M059J (cell line): ENCODE data around the genes CST9L and NINL.

DNA sequence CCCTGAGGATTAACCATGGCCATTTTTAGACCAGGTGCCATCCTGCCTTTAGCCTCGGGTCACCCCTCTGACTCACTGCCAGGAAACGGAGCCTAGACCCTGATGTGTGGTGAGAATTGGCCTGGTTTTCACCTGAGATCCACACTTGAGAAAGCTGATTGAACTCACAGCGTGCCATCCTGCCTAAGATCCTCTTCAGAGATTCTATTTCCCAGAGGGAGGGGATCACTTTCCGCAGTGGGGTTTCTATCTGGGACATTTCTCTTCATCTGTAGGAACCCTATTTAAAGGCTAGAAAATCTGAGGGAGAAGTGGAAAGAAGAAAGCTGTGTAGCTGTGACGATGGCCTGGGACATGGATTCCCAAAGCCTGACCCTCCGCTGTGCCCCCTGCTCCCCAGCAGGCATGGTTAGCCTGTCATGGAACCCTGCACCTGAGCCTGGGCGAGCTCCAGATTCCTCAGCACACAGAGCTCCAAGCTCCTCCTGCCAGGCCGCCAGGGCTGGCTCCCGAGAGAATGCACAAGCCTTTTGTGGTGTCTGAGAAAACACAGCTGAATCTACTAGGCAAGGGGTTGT, 64.0 kb upstream of the CD93 start:
- RAMPAGE, long total RNA: no peak

- RAMPAGE, long total RNA: no peak
Observed at GRCh38 chr20:23361379-23361710, 637 bp upstream of the GZF1 start.

- RAMPAGE, long total RNA: no peak
Observed at GRCh38 chr20:23370249-23370757, 8.3 kb downstream of the GZF1 start.

DNA sequence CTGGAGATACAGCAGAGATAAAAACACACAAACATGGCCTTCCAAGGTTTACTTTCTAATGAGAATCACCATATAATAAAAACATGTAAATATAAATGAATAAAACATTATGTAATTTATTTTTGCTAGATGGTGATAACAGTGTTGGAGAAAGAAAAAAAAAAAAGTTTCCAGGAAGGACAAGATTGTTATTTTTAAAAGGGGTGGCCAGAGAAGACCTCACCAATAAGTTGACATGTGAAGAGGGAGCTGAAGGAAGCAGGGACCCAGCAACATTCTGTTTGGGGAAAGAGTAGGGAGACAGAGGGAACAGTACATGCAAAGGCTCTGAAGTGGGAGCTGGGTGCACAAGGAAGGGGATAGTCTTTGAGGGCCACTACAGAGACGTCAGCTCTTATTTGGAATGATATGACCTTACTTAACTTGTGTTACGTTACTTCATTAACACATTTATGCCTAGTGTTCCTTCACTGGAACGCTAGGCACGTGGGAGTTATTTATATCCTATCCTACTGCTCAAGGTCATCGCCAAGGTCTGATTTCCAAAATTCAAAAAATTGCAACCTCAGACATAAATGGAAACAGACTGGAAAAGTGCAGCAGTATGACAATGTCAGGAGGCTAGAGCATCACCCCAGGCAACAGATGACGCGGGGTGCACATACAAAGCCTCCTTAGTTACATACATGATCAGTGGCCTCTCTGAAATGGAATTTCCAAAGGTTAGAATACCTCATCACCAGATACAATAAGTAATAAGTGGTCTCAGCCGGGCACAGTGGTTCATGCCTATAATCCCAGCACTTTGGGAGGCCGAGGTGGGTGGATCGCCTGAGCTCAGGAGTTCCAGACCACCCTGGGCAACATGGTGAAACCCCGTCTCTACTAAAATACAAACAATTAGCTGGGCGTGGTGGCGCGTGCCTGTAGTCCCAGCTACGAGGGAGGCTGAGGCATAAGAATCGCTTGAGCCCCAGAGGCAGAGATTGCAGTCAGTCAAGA, 20.2 kb downstream of the NAPB start:
- RAMPAGE, long total RNA: no peak

GRCh38 chr20:23568352-23568948, at the start of gene CST9L:
CST9L (minus strand) TSS chr20:23568484.
- RAMPAGE, long total RNA: no peak

DNA sequence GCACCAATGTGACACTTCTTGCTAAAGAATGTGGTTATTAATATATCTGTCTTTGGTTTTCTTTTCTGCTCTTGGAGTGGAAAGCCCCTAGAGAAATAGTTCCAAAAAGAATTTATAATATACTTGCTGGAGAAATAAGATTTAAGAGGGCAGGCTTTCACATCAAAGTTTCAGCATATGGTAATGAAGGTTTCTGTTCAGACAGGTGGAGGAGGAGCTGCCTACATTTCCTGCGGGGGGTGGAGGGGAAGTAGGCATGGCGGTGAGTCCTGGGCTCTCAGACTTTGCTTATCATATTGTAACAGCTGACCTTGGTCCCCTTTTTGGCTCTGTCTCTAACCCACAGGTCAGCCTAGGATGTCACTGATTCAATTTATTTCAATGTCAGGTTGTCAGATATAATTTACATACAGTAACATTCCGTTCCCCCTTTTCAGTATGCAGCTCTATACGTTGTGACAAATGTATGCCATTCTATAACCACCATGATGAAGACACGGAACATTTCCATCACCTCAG, 77.5 kb upstream of the GGTLC1 start:
- RAMPAGE, long total RNA: no peak

- RAMPAGE, long total RNA: no peak
Observed at GRCh38 chr20:24103358-24103761, 114.8 kb upstream of the GGTLC1 start.

DNA sequence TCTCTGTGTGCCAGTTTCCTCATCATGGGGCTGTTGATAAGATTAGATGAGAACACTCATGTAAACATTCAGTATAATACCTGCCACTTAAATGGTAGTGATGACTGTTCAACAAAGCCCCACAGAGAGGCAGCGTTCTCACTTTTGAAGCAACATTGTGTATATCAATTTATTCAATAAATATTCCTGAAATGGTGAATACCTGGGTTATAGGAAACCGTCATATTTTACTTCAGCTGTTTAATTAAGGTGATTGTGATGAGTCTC, 114.6 kb upstream of the CST7 start:
- RAMPAGE, long total RNA: no peak

DNA sequence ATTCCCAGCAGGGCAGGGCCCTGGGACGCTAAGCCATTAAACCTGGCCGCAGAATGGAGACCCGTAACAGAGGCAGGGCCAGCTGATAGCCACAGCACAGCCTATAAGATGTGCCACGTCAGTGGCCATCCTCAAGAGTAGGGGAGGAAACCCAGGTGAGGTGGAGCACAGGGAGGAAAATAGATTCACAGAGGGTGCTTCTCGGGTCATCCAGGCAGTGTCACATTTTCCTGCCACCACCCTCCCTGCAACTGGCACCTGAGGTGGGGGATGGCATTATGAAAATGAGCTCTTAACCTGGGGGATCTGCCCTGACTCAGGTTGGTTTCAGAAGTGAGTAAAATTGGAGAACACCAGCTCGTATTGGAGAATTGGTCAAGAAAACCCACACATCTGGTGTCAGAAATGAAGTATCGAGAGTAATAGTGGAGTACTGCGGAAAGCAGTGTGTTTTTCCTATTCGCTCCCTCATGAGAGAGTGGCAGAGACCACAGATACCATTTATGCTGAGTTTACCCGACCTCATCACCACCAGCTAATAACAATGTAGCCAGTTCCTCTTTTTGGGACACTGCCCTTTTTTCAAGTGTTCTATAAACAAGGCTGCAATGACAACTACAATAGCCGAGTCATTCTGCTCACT, 106.3 kb upstream of the CST7 start:
- RAMPAGE, long total RNA: no peak

- RAMPAGE, long total RNA: no peak
Observed at GRCh38 chr20:24987798-24988436, 4.6 kb downstream of the APMAP start.

GRCh38 chr20:24988437-24988944, 4.1 kb downstream of the APMAP start:
- RAMPAGE, long total RNA: no peak

DNA sequence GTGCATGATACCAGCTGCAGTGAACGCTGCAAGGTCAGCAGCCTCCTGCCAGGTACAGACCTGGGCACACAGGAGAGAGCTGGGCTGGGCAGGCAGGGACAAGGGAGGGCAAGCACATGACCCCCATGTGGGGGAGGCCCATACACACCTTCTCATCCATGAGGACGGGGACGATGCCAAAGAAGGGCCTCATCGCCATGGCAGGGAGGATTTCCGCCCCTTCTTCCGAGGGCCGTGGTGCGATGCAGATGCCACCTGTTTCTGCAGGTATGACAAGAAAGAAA, 21.2 kb upstream of the APMAP start:
- RAMPAGE, long total RNA: no peak

DNA sequence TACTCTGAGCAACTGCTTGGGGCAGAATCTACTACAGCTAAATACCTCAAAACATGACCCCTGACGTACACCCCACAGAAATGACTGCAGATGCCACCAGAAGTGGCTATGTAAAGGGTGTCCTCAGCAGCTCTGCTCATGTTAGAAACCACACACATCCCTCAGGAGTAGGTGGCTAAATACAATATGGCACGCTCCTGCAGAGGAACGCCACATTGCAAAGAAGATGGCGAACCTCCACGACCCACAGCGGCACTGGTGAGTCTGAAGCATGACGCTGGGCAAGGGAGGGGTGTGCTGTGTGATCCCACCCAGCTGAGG, 23.3 kb upstream of the APMAP start:
- RAMPAGE, long total RNA: no peak

- RAMPAGE, long total RNA: no peak
Observed at GRCh38 chr20:25060078-25060326, 2.1 kb upstream of the ACSS1 start.

- RAMPAGE, long total RNA: no peak
Observed at GRCh38 chr20:25195066-25195496, 431 bp upstream of the ENTPD6 start.

- RAMPAGE, long total RNA: no peak
Observed at GRCh38 chr20:25306065-25307219, 58.6 kb downstream of the PYGB start.

DNA sequence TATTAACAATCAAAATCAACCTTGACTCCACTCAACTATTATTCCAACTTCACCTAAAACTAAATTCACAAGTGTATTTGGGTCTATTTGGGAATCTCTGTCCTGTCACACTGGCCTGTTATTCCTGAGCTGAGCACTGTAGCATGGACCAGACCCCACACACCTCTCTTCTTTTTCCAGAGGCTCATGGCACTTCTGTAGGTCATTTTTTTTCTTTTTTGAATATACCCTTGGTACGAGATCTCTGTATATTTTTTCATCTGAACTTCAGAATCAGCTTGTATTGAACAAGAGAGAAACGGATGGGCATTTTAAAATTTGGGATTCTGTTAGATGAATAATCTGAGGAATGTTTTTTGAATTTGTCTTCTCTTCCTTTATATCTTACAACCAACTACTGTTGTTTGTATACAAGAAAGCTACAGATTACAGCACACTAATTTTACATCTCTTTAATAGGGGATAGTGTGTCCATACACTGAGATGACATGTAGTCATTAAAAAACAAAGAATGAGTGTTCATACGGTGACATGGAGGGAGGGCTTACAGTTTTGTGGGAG, 23.8 kb downstream of the ABHD12 start:
- RAMPAGE, long total RNA: no peak

DNA sequence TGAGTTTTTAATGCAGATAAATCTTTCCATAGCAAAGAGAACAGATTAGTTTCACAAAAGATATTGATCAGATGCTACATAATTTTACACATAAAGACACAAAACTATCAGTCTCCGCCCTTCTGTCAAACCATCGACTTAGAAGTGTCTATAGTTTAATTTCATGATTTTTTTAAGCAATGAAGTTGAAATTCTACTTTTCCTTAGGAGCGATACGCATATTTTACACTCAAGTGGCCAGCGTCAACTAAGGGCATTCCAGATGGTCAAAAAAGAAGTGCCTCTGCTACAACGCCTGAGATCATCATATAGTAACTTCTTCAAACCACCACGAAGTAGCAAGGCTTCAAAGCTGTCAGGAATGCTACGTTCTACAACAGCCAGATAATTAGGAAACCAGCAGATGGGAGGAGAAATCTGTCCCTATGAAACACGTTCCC, 1.4 kb downstream of the ABHD12 start:
- RAMPAGE, long total RNA: no peak

DNA sequence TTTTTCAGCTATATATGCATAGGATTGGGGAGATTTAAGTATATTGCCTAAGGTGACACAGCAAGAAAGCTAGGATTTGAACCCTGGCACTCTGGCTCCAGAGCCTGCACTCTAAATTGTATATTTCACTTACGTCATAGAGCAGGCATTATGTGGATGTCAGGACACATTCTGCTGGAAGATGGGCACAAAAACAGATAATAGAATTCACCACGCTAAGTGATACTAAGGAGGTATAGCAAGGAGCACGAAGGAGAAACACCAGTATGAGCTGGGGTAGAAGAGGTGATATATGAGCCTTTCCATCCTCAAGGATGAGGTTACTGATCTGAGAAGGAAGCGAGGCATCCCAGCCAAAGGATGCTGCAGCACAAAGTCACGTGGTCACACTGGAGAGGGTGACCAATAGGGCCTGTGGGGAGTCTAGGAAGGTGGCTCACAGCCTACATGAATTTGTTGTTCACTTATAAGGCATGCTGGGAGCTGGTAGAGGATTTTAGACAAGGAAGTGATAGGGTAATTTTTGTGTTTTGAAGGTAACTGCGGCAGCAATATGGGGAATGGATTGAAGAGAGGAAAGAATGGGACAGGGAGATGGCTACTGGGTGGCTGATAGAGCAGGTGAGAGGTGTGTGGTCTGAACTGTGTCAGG, 1.4 kb downstream of the GINS1 start:
- RAMPAGE, long total RNA: no peak

- RAMPAGE, long total RNA: no peak
Observed at GRCh38 chr20:25585385-25586063, at the start of gene NINL. NINL (minus strand) TSS chr20:25585531.